Gastroesophageal sphincter (tissue), 4 donors: ENCODE measurements around a stretch of chr9.

- PRO-cap: no peak
- RAMPAGE, long total RNA, 4 experiments: no peak in any of the 4 experiments
Measured at GRCh38 chr9:7935542-7936038, 136.0 kb upstream of the DMAC1 start.

DNA sequence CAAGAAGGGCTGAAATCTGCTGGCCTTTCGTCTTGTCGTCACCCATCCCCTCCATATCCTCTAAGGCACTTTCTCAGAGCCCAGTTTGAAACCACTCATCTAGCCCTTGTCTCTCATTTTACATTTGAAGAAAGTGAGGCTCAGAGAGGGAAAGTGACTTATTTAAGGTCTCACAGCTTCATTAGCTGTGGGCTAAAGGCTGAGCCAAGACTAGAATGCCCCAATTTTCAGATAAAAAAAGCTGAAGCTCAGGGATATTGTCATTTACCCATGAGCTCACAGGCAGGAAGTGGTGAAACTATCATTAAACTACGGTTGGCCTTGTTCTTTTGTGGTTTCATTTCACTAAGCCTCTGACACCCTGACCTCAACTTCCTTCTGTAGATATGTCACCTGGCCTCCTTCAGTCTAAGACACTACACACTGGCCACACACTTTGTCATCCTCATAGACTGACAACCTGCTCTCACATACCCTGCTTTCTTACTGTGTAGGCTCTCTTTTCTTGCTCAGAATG is 176.7 kb upstream of the DMAC1 start:
- PRO-cap: no peak
- RAMPAGE, long total RNA, 4 experiments: no peak in any of the 4 experiments

DNA sequence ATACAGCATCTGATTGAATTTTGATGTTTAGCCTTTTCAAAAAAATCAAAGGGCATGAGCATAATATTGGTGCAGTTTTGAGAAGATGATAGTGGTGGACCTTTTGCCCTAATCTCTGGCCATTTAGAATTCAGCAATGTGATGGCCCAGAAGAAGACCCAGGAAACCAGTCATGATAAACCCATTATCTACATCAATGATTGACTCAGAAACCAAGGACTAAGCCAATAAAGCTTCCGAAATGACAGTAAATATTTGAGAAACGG is 1158.7 kb upstream of the DMAC1 start:
- PRO-cap: no peak
- RAMPAGE, long total RNA, 4 experiments: no peak in any of the 4 experiments

DNA sequence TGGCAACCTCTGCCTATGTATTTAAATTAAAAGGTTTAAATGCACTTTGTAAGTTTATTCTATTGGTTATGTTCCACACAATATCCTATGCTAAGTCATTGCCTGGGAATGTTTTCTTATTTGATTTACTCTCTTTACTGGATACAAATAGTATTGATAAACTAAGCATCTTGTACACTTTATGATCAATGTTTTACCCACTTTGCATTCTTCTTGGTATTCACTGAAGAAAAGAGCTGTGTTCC is 792.2 kb upstream of the TYRP1 start:
- PRO-cap: no peak
- RAMPAGE, long total RNA, 4 experiments: no peak in any of the 4 experiments

- PRO-cap: no peak
- RAMPAGE, long total RNA, 4 experiments: no peak in any of the 4 experiments
Measured at GRCh38 chr9:12333724-12334201, 359.4 kb upstream of the TYRP1 start.

DNA sequence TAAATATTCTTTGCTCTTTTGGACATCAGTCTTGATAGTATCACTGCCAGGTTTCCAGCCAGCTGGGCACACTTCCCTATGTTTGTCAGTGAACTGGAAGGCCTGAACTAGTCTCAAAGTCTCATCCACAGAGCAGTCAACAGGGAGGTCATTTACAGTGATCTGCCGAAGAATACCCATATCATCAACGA is 197.9 kb downstream of the LURAP1L start:
- PRO-cap: no peak
- RAMPAGE, long total RNA, 4 experiments: no peak in any of the 4 experiments

- PRO-cap: unidirectional peak, plus-strand start at chr9:13446499
- RAMPAGE, long total RNA, 4 experiments: start-site peak on the plus strand in 3 of 4 experiments, at chr9:13446478-13446504 at its widest, 20 to 50 reads per replicate
Measured at GRCh38 chr9:13446010-13446780, 166.7 kb upstream of the MPDZ start.

DNA sequence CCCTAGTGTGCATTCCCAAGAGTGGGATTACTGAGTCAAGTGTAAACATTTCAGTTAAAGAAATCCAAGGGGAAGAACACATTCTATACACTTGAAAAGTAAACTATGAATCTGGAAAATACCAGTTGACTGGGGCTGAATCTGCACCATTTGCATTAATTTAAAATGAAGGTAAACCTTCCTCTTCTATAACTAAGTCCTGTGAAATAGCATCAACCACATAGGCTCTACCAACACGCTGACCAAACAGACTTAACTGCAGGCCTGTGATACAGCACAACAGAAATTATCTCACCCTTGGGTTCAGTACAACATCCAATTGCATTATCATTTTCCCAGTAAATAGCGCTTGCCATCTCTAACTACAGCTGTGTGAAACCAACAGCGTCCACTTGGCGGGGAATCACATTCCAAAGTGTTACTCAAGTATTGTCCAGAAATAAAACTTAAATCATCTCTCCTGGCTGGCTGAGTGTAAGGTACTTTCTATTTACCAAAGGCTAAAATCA is 205.4 kb upstream of the MPDZ start:
- PRO-cap: no peak
- RAMPAGE, long total RNA, 4 experiments: no peak in any of the 4 experiments

DNA sequence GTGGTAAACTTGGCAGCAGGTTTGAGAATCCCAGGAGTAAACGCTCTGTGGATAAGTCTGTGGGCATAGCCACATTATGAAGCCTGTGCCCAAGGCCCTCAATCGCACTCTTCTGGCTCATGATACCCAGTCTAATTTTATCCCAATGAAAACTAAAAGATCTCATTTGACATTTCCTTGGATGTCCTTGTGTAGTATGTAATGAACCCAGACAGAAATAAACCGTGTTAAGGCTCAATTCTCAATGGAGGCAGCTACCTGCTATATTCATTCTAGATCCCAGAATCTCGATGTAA is 372.8 kb upstream of the MPDZ start:
- PRO-cap: no peak
- RAMPAGE, long total RNA, 4 experiments: no peak in any of the 4 experiments

DNA sequence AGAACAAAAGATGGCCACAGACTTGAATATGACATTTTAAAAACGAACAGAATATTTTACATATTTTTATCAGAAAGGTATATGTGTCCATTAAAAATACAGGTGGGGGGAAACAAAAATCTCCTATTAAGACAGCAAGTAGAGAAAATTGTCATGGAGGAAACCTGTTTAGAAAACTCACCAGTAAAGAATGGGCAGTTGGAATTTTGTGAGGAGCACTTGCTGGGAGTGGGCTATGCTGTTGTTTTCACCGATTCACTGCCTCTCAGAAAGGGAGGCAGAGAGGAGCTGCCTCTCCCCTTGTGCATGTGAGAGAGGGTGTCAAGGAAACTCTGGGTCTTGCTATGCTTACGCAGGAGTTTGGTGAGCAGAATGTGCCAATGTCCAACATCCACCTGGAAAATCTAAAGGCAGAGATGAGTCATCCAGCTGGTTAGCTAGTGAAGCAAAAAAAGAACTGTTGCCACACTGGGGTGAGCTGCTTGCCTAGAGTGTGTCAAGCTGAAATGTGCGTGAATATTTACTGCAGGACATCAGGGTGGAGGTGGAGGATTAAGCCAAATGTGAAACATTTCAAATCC is 449.5 kb upstream of the MPDZ start:
- PRO-cap: no peak
- RAMPAGE, long total RNA, 4 experiments: no peak in any of the 4 experiments

GRCh38 chr9:13841629-13842579 is 472.0 kb downstream of the NFIB start:
- PRO-cap: no peak
- RAMPAGE, long total RNA, 4 experiments: no peak in any of the 4 experiments

GRCh38 chr9:13896853-13897299 is 417.1 kb downstream of the NFIB start:
- PRO-cap: no peak
- RAMPAGE, long total RNA, 4 experiments: no peak in any of the 4 experiments

GRCh38 chr9:14086867-14087599 is 226.9 kb downstream of the NFIB start:
- PRO-cap: no peak
- RAMPAGE, long total RNA, 4 experiments: no peak in any of the 4 experiments

DNA sequence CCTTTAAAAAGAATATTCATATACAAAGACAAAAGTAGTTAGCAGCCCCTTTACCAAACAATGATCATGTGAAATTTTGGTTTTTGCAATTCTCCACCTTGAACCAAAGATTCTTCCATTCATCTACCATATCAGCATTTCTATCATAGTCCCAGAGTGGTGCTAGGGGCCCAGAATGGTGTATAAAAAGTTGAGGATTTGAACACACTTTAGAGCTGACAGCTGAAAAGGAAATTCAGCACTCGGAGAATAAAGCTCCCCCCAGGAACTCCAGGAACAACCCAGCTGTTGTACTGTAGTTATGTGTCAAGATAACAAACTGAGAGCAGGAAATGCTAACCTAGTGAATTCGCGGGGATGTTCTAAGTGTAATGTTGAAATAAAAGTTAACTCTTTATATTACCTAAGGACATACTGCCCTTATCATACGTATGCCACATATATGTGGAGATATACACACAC is 216.8 kb downstream of the NFIB start:
- PRO-cap: no peak
- RAMPAGE, long total RNA, 4 experiments: no peak in any of the 4 experiments

DNA sequence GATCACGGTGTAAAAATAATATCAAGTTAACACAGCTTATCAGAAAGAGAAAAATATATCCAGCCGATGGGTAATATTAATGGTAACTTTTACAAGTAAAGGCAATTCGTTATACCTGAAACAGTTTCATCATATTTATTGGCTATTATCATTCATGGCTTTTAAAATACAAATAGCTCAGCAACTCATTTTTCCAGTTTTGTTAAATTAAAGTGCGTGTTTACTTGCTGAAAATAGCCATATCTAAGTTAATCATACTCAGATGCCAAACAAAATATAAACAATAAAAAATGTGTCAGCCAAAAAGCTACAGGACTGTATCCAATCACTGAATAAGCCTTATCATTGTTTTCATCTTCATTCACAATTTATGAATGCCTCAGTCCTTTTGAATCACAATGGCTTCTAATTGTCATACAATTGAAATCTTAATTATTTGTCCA is 2.1 kb downstream of the NFIB start:
- PRO-cap: no peak
- RAMPAGE, long total RNA, 4 experiments: no peak in any of the 4 experiments

DNA sequence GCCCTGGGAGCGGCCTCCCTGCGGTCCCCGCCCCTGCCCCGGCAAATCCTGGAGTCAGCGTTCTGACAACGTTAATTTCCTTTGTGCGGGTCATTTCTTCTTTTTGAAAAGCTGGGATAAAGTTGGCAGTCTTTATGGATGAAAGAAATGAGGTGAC is 2.4 kb upstream of the NFIB start:
- PRO-cap: no peak
- RAMPAGE, long total RNA, 4 experiments: no peak in any of the 4 experiments

- PRO-cap: bidirectional peak, plus-strand start at chr9:14347309, minus-strand start at chr9:14347108
- RAMPAGE, long total RNA, 4 experiments: no peak in any of the 4 experiments
Measured at GRCh38 chr9:14346806-14347435, 33.0 kb upstream of the NFIB start.

- PRO-cap: bidirectional peak, plus-strand start at chr9:14348504, minus-strand start at chr9:14348449; bidirectional peak, plus-strand start at chr9:14349025, minus-strand start at chr9:14348740; bidirectional peak, plus-strand start at chr9:14349263, minus-strand start at chr9:14349061
- RAMPAGE, long total RNA, 4 experiments: no peak in any of the 4 experiments
Measured at GRCh38 chr9:14348393-14349425, 34.8 kb upstream of the NFIB start.

DNA sequence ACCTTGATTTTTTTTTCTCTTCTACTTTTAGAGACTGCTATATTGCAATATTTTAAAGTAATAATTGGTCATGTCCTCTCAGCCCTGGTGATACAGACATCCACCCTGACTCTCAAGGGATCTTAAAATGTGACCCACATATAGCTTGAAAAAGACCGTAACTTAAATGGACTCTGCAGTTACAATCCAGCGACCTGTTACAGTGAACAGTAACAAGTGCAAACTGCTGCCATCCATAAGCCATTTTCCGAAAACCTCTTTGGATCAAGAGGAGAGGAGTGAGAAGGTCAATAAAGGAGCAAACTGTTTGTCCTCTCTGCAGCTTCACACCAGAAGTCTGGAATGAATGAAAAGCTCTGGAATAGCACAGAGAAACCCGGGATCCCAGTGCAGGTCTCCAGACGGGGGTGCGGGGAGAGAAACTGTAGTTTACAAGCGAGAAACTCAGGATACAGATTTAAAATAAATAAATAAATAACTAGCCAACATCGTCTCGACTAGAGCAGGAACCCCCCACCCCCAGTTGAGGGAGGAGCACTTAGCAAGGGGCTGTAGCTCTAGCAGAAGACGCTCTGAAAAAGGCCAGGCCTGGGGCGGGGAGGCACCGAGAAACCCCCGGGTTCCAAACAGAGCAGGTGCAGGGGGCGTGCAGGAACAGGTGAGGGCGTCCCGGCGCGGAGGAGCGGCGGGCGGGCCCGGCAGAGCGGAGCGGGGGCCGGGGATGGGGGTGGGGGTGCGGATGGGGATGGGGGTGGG is 615 bp downstream of the ZDHHC21 start:
- PRO-cap: no peak
- RAMPAGE, long total RNA, 4 experiments: no peak in any of the 4 experiments

GRCh38 chr9:14779367-14780162 is 57.0 kb upstream of the CER1 start:
- PRO-cap: no peak
- RAMPAGE, long total RNA, 4 experiments: no peak in any of the 4 experiments